Mammary epithelial cell (primary cell): ENCODE results near the genes FANCE, CLPSL1, SRPK1 and STK38.

GRCh38 chr6:35358748-35359326, 16.5 kb downstream of the PPARD start:
- CAGE, long polyA plus RNA, result no peak
- RRBS, result no CpG with 5 or more reads among the region's 9 CpGs

DNA sequence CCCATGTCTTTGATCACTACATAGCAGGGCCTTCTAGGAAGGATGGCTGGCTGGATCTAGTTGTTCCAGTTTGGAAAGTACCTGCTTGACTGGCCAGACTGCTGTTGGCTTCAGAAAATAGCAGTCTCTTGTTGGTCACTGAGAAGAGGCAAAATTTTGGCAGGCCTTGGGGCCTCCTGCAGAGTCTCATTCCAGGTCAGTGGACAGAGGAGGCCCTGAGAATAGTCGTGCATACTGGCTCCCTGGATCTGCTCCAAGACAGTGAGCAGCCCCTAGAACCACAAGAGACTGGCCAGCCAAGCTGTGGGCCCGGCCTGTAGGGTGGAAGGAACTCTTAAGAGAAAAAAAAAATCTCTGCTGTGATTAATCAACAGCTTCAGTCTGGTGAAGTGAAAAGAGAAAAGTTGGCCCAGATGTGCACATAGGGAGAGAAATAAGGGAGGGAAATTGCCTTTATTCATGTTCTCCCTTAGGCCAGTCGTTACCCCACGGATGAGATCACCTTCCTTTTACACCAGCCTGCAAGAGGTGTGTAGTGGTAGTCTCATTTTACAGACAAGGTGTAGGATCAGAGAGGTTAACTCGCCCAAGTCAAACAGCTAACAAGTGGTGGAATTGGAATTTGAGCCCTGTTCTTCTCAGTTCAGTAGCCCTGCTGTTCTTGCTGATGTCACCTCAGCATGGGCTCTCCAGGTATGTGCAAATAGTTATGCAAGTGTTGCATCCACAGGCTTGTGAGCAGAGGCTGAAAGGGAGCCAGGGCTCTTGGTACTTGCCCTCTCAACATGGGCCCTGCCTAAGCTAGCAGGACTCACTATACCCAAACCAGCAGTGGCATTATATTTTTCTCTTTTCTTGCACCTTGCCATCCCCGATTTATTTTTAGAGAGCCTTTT, 17.8 kb downstream of the PPARD start:
- CAGE, long polyA plus RNA, result no peak
- RRBS, result no CpG with 5 or more reads among the region's 6 CpGs

DNA sequence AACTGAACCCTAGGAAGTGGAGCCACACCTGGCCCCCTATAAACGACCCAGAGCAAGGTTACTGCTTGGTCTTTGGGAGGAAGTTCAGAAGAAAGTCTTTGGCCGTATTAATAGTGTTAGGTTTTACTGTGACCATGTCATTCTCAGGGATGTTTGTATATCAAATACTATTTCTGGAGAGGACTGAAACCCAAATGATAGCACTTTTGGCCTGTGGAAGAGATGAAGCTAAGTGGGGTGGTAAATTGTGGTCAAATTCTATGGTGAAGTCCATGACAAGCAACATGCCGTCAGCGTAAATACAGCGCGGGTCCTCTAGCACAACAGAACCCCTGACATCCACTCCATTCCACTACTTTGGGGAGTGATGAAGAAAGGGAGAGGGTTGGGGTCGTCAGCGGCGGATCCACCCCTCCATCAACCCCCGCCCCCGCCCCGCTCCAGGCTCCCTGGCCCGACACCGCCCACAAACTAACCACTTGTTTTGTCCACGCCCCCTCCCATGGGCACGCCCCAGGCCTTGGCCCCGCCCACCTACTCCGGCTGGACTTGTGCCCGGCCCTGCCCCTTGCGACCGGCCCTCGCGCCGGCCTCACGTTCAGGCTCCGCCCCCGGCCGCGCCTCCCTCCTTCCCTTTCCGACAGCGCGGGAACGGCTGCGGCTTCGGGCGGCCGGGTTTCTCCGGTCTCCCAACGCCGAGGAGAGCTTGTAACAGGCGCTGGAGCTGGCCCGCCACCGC, at the start of gene FANCE:
Gene FANCE, plus strand, starts transcription at position 628 of the 739 bp plus-strand sequence.
- CAGE, long polyA plus RNA, result no peak
- RRBS, result 2% methylated on average over 8 of the region's 43 CpGs

- CAGE, long polyA plus RNA, result no peak
- RRBS, result no CpG with 5 or more reads among the region's 5 CpGs
These were observed 12.8 kb downstream of the TEAD3 start for GRCh38 chr6:35484047-35484482.

DNA sequence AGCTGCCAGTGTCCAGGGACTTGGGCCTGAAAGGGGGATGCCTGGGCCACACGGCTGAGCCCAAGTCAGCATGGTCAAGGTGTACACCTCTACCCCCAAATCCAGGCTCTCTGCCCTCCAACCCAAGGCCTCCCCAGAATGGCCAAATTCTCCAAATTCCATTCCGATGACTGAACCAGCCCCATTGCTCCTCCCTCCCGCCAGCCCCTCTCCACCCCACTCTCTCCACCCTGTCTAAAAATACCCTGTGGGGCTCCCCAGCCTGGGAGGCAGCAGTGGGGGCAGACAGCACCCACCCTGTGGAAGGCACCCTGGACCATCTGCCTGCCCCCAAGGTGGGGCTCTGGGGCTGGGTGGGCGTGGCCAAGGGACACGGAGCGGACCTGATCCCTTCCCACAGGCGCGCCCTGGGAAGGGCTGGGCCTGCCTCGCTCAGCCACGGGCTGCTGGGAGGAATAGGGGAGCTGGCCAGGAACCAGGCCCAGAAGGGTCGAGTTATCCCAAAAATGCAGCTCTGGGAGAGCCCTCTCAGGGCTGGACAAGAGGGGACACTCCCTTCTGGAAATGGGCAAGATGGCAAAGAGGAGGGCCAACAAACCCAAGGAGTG, 11.4 kb downstream of the TEAD3 start:
- CAGE, long polyA plus RNA, result no peak
- RRBS, result no CpG with 5 or more reads among the region's 11 CpGs

- CAGE, long polyA plus RNA, result no peak
- RRBS, result under 1% methylated on average over 12 of the region's 34 CpGs
These were observed 726 bp downstream of the TEAD3 start for GRCh38 chr6:35496172-35496534.

- CAGE, long polyA plus RNA, result no peak
- RRBS, result no CpG with 5 or more reads among the region's 1 CpG
These were observed 78.4 kb upstream of the TULP1 start for GRCh38 chr6:35591039-35591549.

DNA sequence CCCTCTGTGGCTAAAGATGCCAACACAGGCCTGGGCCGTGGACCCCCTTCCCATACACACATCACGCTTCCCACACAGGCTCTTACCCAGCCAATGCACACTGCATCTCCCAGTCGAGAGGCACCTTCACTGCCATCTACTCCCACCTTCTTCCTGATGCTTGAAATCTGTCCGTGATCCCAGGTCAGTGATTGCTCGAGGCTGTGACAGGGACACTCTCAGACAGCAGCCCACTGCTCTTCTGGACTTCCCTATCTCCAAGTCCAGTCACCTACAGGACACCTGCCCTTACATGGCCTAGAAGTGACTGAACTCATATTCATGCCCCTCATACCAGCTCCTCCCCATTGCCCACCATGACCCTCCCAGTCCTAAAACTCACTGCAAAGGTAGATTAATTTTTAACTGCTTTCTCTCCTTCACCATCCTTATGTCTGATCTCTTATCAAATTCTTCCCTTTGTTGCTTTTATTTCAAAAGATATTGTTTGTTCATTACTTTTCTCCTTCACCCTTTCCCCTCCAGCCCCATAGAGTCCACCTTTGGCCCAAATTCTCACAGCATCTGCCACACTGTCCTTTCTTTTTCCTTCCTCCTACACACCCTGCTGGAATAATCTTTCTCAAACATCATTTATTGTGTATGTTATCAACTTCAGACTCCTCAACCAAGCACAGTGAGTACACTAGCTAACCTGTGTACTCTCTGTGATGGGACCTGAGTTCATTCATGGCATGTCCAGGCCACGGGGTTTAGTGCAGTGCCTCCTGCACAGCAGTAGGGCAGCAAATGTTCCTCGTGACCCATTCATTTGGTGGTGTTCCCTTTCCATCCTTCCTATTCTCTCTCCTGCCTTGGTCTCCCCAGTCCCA, 7.4 kb upstream of the ARMC12 start:
- CAGE, long polyA plus RNA, result no peak
- RRBS, result no CpG with 5 or more reads among the region's 7 CpGs

DNA sequence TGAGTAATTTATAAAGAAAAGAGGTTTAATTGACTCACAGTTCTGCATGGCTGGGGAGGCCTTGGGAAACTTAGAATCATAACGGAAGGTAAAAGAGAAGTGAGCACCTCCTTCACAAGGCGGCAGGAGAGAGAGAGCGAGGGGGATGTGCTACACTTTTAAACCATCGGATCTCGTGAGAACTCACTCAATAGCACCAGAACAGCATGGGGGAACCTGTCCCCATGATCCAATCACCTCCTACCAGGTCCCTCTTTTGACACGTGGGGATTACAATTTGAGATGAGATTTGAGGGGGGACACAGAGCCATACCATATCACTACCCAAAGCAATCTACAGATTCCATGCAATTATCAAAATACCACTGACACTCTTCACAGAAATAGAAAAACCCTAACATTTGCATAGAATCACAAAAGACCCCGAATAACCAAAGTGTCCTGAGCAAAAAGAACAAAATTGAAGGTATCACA, 16.1 kb upstream of the CLPSL2 start:
- CAGE, long polyA plus RNA, result no peak
- RRBS, result no CpG with 5 or more reads among the region's 7 CpGs

DNA sequence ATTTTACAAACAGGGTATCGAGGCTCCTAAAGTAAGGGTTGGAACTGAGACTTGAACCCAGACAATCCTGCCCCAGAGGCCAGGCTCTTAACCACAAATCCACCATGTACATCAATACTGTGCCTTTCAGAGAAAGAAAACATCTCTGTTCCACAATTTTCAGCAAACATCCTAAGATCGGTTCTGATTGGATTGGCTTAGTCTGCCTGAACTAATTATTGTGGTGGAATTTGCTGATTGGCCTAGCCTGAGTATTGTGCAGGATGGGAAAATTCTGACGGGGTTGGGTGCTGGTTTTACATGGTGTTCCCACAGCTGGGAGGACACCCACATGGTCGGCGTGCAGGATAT, at the start of gene CLPSL1:
Gene CLPSL1, plus strand, starts transcription at position 299 of the 351 bp plus-strand sequence.
- CAGE, long polyA plus RNA, result no peak
- RRBS, result no CpG with 5 or more reads among the region's 5 CpGs

- CAGE, long polyA plus RNA, result no peak
- RRBS, result 1% methylated on average over 36 of the region's 98 CpGs
These were observed at the start of gene SRPK1 for GRCh38 chr6:35920499-35921501. SRPK1 (minus strand) TSS chr6:35921098.

GRCh38 chr6:35970120-35970499, 49.2 kb upstream of the SRPK1 start:
- CAGE, long polyA plus RNA, result no peak
- RRBS, result no CpG with 5 or more reads among the region's 5 CpGs

DNA sequence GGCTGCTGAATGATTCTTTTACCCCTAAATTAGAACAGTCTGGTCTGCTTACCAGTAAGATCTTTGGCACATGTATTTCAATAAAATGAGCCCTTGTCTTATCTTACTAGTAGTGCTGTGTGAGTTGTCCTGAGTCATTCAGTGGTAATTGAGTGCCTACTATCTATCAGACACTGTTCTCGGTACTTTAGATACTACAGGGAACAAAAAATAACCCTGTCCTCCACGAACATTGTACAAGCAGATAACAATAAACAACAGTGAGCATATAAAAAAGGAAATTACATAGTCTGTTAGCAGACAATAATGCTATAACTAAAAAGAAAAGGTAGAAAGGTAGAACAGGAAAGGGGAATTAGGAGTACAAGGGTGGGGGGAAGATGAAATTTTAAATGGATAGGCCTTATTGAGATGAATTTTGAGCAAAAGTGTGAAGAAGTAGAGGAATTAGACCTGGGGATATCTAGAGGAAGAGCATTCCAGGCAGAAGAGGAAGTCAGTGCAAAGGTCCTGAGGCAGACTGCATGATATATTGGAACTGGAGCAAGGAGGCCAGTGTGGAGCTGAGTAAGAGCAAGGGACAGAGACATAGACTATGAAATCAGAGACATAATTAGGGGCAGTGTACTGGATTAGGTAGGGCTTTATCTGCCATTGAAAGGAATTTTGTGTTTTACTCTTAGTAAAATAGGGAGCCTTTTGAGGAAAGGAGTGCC, 40.2 kb downstream of the MAPK14 start:
- CAGE, long polyA plus RNA, result no peak
- RRBS, result no CpG with 5 or more reads among the region's 2 CpGs

- CAGE, long polyA plus RNA, result no peak
- RRBS, result no CpG with 5 or more reads among the region's 15 CpGs
These were observed 28.2 kb upstream of the PNPLA1 start for GRCh38 chr6:36241446-36242251.

GRCh38 chr6:36358210-36359191, 21.8 kb upstream of the BNIP5 start:
- CAGE, long polyA plus RNA, result no peak
- RRBS, result no CpG with 5 or more reads among the region's 6 CpGs

DNA sequence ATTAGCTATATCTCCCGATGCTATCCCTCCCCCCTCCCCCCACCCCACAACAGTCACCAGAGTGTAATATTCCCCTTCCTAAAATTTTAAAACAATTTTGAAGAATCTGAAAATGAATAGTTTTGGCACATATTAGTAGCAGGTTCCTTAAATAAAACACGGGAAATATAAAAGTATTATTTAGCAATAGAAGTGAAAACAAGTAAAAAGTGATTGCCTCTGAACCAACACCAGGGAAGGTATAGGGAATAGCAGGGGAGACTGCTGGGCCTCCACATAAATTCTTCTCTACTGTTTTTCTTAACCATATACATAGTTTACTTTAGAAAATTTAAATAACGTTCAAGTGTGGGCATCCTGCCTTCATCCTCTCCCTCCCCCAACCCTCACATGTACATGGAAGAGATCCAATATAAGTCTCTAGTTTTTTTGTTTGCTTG, 31.4 kb downstream of the KCTD20 start:
- CAGE, long polyA plus RNA, result no peak
- RRBS, result no CpG with 5 or more reads among the region's 3 CpGs

GRCh38 chr6:36486738-36487554, 44.1 kb downstream of the KCTD20 start:
- CAGE, long polyA plus RNA, result no peak
- RRBS, result no CpG with 5 or more reads among the region's 11 CpGs

GRCh38 chr6:36491320-36492147, 48.7 kb downstream of the KCTD20 start:
- CAGE, long polyA plus RNA, result no peak
- RRBS, result no CpG with 5 or more reads among the region's 9 CpGs

GRCh38 chr6:36547008-36547852, at the start of gene STK38:
STK38 (minus strand) TSS chr6:36547479.
- CAGE, long polyA plus RNA, result no peak
- RRBS, result 2% methylated on average over 13 of the region's 53 CpGs

GRCh38 chr6:36579616-36580410, 14.3 kb upstream of the SRSF3 start:
- CAGE, long polyA plus RNA, result no peak
- RRBS, result no CpG with 5 or more reads among the region's 12 CpGs